Bronchus fibroblast of lung (primary cell): ENCODE measurements around a stretch of chr20.

GRCh38 chr20:3907444-3908067, 18.4 kb downstream of the PANK2 start:
- RAMPAGE, long total RNA = no peak

- RAMPAGE, long total RNA = no peak
Measured at GRCh38 chr20:3986123-3986671, 29.2 kb downstream of the RNF24 start.

DNA sequence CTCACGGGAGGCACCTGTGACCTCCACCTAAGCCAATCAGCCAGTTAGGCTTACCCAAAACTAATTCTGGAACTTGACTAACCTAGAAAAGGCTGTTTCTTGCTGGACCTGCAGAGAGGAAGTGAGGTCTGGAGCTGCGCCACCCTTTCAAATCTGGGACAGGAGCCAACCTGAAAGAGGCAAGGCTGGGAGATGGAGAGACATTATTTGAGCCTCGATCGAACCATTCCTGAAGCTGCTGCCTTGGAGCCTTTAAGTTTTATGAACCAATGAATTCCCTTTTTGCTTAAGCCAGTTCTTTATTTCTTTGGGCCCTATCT, 36.1 kb upstream of the SMOX start:
- RAMPAGE, long total RNA = no peak

GRCh38 chr20:4244690-4245467, 4.2 kb downstream of the ADRA1D start:
- RAMPAGE, long total RNA = no peak

DNA sequence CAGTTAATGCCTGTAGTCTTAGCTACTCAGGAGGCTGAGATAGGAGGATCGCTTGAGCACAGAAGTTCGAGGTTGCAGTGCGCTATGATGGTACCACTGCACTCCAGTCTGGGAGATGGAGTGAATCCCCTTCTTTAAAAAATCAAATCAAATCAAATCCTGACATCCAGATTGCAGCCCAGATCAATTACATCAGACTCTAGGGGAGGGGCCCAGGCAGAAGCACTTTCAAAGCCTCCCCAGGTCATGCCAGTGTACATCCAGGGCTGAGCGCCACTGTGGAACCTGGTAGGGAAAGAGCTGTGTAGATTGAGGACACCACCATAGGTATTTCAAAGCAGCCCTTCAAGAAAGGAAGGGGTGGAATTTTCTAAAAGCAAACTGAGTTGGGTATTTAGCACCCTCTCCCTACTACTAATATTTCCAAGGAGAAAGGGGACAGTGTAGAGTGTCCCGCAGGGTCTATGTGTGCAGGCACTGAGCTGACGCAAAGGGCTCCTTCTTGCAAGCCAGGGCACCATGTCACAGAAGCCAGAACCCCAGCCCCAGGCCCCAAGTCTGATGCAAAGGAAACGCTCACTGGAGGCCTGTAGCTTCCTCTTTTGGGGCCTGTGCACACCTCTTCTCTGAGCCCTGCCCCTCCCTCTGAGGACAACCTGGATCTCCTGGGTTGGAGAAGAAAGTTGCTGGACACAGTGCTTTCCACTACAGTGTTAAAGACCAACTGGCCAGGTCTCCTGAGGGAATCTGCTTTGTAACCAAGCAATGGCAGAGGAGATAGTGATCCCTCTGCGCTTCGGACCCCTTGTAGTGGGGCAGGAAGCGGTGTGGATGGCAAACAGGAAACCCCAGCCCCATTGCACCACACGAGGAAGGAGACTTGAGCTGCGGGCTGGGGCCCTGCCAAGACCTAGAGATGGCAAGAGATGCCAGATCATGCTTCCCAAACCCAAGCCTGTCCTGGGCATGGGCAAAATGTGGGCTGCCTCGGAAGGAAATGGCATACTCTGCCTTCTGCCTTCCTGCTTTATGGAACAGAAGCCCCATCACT, 11.9 kb downstream of the RASSF2 start:
- RAMPAGE, long total RNA = no peak

GRCh38 chr20:4813084-4814093, 10.0 kb downstream of the RASSF2 start:
- RAMPAGE, long total RNA = no peak

DNA sequence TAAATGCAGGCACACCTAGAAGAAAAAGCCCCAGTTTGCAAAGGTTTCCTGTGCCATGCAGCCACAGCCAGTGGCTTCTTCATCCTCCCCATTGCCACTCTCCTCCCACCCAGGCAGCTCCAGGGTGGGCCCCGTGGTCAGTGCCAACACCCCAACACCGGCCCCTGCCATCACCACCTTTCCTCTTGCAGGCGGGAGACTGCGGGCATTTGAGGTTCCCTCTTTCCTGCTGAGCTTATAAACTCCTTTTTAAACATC, 62.5 kb upstream of the RASSF2 start:
- RAMPAGE, long total RNA = no peak

DNA sequence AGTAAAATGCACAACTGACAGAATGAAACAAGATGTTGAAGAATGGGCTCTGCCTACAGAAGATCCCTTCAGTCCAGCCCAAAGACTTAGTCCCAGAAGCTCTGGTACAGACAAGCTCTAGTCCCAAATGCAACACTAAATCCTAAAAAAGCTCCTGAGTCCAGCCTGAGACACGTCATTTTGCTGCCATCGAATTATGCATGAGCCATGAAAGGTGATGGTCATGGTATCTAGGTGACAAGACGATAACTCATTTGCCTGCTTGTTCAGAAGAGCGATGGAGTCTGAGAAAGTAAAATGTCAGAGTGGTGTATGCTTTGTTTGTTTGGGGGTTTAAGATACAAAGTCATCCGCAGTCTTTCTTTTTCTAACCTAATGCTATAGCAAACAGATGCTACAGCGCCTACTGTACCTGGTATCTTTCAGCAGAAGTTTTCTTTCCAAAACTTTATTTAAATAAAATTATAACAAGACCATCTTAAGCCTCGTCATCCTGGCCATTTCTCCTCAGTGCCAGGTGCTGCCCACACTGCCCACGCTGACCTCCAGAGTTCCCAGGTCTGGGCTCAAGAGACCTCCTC, 54.7 kb downstream of the SLC23A2 start:
- RAMPAGE, long total RNA = no peak

DNA sequence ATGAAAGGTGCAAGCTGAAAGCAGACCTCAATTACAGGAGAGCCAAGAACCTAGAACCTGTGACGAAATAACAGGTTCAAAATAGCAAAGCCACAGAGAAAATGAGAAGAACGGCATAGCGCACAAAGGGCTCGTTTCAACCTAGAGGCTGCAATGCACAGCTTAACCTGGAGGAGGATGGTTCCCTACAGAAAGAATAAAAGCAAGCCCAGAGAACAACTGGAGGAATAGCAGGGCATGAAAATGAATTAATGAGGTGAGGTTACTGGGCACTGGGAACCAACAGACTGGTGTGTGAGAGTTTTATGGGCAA, 3.0 kb downstream of the SLC23A2 start:
- RAMPAGE, long total RNA = no peak

DNA sequence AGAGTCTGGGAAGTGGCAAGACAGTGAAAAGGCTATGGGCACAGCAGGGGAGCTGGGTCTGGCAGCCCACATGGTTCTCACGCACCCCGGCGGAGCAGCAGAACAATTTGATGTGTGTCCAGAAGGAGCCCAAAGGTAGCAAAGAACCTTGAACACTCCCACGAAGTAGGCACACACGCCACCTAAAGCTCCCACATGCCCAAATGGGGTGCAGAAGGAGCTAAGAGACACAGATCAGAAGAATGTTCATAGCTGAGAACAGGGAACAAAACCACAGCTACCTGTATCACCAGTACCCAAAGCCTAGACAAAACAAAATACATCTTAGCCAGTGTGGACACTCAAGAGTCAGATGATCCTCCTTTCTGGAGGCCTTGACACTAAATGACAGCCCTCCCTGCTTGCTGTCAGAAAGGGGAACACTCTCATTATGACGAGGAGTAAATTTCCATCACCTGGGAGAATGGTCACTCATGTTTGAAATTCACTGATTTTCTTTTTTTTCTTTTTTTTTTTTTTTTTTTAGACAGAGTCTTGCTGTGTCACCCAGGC, 31.4 kb downstream of the TMEM230 start:
- RAMPAGE, long total RNA = no peak

GRCh38 chr20:5265388-5265587, 51.5 kb downstream of the PROKR2 start:
- RAMPAGE, long total RNA = no peak

DNA sequence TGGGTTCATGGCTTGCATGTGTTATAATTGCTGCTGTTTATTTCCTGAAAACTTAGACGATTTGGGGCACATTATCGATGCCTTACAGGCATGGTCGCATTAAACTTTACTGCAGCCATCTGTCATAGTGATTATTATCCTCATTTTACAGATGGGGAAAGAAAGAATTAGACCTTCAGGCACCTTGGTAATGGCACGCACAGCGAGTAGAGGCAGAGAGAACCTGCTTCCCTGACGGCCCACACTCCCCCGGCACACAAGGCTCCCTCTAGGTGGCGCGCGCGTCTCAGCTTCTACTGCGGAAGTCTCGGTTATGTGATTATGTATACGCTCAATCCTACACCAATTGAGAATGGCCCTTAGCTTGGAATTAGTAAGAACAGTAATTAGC, 81.3 kb downstream of the GPCPD1 start:
- RAMPAGE, long total RNA = no peak

- RAMPAGE, long total RNA = no peak
Measured at GRCh38 chr20:5545149-5546325, 65.3 kb downstream of the GPCPD1 start.

DNA sequence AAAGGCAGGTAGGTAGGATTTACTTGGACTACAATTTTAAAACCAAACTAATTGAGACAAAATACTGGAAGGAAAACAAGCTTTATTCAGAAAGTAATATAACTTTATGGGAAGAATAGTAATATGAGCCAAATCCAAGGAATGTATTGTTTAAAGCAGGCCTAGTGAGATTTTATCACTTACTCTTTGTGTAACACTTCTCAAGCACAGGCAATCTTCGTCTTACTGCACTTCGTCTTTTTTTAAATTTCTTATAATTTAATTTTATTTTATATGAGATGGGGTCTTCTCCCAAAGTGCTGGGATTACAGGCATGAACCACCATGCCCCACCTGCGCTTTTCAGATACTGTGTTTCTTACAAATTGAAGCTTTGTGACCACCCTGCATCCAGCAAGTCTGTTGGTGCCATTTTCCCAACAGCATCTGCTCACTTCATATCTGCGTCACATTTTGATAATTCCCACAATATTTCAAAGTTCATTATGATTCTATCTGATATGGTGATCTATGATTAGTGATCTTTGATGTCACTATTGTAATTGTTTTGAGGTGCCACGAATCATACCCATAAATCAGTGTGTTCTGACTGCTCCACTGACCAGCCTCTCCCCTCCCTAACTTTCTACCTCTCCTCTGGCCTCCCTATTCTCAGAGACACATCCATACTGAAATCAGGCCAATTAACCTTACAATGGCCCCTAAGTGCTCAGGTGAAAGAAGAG, 57.9 kb downstream of the GPCPD1 start:
- RAMPAGE, long total RNA = no peak

DNA sequence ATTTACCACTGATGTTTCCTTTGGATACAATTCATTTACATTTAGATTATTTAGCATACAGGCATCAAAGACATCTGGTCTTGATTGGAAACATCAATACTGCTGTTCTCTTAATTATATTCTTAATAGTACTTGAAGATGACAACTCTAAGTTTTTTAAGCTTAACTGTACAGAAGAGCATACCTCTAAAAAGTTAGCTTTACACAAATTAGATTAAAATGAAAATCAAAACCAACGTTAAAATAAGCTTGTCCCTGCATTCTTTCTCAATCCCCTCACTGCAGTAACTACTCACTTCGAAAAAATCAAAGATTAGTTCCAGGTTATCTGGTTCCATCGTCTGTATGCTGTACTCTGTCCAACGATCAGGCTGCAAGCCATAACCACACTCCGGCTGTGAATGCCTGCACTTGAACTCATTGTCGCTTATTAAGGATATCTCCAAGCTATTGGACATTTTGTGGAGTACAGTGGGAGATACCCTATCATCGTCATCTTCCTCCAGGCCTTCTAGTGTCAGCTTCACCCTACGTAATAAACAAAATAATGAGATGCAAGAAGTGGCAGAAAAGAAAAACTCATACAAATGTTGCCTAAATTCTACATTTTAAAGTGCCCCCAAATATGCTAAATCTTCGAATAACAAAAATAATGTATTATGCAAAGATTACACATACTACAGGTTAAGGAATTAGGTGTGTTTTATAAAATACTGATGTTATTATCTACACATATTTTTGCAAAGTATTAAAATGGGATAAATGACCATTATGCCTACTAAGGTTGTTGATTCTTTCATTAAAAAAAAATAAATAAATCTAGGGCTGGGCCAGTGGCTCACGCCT, 32.5 kb downstream of the GPCPD1 start:
- RAMPAGE, long total RNA = no peak

GRCh38 chr20:5654400-5655106, 43.7 kb upstream of the GPCPD1 start:
- RAMPAGE, long total RNA = no peak

- RAMPAGE, long total RNA = no peak
Measured at GRCh38 chr20:5797587-5798081, 47.4 kb downstream of the SHLD1 start.

DNA sequence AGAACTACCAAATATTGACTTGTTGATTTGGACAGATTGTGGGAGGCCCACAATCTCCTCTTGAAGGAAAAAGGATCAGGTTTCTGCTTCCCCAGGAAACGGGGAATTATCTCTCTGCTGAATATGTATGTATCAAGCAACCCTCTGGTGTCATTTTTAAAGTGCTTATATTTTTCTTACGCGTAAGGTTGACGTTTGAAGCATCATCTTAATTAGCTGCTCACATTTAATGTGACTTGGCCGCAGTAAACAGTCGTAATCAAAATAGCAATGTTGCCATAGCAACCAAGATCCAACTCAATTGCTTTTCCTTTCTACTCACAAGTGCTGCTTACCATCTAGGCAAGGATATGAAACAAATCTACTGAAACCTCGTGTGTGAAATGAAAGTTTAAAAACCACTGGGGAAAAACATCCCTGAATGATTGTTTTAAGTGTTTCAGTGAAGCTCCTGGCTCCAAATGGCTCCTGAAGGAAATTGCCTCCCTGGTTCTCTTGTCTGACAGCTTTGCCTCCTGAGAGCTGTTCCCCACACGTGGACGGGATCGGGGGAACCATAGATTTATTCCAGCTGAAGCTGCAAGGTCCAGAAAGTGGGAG, 65.0 kb upstream of the CHGB start:
- RAMPAGE, long total RNA = no peak

- RAMPAGE, long total RNA = no peak
Measured at GRCh38 chr20:5848614-5849059, 62.7 kb upstream of the CHGB start.

DNA sequence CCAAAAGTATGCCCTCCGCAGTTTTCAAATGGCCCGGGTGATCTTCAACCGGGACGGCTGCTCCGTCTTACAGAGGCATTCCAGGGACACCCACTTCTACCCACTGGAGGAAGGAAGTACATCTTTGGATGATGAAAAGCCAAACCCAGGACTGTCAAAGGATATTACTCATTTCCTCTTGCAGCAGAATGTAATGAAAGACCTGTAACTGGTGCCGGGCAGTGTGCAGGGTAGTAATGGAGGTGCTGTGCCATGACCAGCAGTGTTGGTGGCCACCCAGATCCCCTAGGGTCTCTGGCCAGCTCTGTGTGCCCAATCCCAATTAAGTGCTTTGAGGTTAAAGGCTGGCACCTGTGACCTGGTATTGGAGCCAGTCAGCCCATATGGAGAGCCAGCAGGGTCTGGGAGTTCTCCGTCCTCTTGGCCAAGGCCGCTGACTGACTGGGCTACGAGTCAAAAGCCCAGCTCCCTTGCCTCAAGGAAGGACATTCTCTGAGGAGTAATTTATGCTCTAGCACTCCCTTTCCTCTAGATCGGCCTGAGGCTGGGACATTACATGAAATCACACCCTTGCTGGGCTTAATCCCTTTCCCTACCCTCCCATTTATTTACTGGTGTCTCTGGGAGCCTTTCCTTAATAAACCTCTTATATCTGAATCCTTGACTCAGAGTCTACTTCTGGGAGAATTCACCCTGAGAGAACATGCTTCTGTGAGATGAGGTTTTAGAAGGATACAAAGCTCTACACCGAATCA, 47.9 kb upstream of the CHGB start:
- RAMPAGE, long total RNA = no peak